Mesenchymal stem cell of adipose (primary cell): Measurements from ENCODE around the genes CLCA2, LMO4 and PKN2.

DNA sequence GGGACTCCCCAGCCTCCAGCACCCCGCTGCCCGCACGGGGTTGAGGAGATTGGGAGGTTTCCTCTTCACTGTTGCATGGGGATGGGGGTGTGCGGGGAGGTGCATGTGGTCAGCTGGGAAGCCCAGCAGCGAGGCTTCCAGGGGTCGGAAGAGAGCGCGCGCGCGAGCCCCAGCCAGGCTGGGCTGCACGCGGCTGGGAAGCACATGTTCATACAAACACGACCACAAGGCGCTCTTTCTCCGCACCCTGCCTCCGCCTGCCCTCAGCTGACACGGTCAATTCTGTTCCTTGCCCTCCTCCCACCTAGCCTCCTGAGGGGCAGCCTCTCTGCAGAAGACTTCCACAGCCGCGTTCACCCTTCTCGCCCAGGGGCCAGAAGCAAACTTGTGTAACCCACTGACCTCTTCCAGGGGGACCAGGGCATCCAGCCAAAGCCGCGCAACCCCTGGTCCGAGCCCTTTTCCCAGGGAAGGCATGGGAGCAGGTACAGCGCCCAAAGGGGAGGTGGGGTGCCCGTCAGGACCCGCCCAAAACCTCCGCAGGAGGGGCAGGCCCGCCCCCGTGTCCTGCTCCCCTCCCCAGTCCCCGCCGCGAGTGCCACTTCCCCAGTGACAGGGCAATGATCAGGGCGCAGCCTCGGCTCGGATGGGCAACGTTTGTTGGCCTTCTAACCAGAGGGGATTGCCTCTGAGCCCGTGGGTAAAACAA, 1.3 kb downstream of the COL24A1 start:
- CAGE, long polyA plus RNA: no peak

DNA sequence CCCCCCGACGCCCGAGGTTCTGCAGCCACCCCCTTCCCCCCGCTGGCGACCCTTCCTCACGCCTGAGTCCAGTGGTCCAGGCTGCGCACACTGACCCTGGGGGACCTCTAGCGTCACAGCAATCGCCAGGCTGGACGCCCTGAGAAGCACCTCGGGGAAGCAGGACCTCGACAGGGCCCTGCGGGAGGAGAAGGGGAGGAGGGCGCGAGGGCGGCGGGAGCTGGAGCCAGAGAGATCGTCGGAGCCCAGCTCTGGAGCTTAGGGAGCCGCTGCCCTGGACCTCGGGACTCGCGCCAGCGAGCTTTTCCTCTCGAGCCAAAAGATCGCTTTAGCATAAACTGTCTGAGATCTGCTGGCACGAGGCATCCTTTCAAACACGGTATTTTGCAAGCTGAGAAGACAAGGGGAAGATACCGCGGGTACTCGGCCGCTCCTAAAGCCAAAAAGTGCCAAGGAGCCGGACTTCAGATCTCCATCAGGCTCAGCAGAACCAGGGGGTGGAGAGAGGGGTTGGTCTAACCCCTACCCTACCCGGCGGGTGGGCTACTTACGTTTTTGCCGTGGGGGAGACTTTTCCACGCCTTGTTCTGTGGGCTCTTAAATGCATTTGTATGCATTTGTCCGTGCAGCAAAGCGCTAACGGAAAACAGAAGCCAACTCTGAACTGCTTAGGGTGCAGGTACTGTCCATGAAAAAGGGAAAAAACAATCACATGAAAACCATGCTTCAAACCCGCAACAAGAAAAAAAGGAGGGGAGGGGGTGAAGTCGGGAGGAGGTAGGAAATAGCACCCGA, 585 bp downstream of the COL24A1 start:
- CAGE, long polyA plus RNA: no peak

DNA sequence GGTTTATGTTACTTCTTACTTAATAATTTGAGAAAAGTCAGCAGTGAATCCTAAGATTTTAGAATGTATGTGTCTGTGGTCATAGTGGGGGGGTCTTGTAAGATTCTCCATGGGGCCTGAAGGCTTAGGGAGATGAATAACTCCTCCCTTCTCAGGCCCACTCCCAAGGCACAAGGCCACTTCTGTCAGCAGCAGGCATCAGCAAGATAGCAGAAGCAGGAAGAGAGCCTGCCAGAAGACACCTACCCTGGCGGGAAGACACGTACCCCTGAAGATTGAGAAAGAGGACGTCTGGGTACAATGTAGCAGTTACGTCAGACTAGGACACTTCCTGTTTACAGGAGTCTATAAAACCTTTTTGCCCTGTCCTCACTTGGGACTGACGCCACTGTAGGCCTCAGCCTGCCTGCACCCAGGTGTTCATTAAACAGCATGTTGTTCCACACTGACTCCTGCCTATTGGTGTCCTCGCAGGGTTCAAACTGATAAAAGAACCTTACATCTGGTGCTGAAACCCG, 56.8 kb downstream of the ODF2L start:
- CAGE, long polyA plus RNA: no peak

DNA sequence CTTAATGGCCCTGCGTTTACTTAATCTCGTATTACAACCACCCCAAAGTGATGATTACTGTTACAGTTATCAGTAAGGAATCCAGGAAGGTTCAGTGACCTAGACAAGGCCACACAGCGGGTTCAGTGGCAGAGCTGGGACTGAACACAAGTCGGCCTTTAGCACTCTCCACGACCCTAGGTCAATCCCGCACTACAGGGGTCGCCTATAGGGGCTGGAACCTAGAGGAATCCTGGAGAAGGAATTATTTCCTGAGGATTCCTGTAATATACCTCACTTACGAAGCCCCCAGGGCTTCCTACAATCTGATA, 821 bp downstream of the ODF2L start:
- CAGE, long polyA plus RNA: no peak

DNA sequence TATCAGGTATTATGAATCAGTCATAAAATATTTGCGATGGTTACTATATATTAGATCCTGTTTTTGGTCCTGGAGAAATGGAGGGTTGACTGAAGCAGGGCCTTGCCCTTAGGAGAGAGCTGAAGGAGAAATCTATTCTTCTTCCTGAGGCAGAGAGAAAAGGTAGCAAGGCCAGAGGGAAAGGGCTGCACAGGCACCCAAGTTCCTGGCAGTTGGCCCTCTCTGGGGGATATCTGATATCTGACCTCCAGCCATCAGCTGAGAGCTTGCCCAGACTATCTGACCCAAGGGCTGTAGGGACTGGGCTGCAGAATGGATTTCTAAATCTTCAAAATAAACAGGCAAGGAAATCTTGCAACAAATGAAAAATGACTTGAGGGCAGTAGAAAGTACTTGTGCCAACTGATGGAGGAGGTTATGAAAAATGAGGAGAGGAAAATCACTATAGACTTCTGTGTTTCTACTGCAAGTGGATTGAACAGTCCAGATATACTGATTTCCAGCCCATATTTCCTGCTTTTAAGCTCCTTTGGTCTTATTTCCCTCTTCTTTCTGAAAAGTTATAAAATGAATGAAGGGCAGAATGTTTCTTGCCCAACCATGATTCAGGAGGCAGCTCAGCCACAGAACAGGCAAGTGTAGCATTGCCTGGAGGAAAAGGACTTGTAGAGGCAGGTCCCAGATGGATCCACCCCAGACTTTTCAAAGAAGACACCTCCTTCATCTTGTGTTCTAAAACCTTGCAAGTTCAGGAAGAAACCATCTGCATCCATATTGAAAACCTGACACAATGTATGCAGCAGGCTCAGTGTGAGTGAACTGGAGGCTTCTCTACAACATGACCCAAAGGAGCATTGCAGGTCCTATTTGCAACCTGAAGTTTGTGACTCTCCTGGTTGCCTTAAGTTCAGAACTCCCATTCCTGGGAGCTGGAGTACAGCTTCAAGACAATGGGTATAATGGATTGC, at the start of gene CLCA2:
Gene CLCA2 (plus strand): TSS at position 762 of the 968 bp plus-strand sequence.
- CAGE, long polyA plus RNA: no peak

DNA sequence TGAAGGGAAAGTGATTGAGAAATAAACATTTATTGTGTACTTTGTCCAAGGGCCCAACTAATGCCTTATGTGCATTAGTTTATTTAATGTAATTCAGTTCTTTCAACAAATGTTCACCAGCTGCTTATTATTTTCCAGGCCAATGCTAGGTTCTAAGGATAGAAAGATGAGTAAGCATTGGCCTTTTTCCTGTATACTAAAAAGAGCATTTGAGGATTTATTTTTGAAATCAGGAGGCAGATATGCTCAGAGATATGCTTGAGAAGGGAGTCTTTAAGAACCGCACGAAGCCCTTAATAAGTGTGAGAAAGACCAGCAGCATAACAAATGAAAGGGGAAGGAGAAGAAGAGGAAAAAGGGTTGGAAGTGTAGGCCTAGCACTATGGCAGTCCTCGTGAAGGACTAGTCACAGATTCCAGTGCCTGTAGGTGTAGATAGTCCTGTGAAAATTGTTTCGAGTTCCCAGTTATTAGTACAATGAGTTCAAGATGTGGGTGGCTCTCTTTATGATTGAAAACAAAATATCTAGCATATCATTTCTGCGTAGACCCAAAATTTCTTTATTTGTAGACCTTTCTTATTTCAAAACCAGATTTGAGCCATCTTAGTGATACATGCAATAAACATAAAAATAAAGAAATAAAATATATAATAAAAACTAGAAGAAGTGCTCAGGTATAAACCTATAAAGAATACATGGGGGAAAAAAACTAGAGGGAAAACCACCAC, 32.2 kb downstream of the CLCA1 start:
- CAGE, long polyA plus RNA: no peak

GRCh38 chr1:86648123-86648749, 56.1 kb upstream of the SH3GLB1 start:
- CAGE, long polyA plus RNA: no peak

DNA sequence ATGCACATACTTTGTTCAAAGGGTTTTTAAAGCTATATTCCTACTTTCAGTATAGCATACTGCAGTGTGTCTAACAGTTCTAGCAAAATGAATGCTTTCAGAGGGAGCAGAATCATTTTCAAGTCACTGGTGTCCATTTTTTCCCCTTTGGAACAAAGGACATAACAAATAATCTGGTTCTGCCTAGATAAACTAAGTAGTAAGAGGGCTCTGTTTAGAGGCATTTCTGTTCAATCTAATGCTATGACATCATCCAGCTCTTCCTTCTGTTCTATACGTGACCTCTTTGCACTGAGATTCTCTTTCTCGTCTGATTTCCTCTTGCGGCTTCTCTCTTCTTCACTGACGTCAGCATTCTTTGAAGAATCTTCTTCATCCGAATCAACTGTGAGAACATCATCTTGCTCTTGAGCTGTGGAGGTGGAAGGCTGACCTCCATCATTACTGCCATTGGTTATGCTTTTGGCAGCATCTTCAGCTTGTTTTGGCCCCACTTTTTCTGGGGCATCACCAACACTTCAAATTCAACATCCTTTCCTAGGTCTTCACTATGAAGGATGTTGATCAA, 130.3 kb downstream of the HS2ST1 start:
- CAGE, long polyA plus RNA: no peak

- CAGE, long polyA plus RNA: no peak
Measured at GRCh38 chr1:87133946-87134468, 194.7 kb upstream of the LMO4 start.

GRCh38 chr1:87134469-87134904, 194.2 kb upstream of the LMO4 start:
- CAGE, long polyA plus RNA: no peak

DNA sequence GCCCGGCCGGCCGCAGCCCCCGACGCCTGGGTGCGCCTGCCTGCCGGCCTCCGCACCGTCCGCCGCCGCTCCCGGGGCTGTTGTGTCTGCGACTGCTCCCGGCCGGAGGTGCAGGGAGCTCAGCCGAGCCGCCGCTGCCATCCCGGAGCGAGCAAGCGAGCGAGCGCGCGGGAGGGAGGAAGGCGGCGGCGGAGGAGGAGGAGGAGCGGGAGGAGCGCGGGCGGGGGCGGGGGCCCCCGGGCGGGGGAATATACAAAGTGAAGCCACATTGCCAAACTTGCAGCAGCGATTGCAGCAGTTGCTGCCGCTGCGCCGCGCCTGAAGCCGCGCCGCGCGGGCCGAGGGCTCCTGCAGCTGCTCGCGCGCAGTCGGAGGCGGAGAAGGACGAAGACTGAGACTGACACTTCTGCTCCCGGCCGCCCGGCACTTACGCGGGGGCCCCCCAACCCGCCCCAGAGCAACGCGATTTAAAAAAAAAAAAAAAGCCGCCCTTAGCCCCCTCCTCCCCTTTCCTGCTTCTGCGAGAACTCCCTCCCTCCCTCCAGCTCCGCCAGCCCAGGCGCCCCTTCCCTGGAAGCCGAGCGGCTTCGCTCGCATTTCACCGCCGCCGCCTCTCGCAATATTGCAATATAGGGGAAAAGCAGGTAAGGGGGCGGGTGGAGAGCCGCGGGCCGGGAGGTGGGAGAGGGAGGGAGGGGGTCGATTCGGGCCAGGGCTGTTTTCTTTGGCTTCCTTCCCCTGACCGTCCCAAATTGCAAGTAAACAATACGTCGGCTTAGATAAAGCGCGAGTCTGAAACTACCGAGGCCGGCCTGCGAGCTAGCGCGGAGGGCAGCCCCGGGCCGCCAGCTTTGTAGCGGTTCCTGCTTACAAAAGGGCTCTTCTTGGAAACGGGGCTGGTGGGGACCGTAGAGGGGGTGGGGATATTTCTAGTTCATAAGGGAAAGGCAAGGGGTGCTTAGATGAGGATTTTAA, at the start of gene LMO4:
Gene LMO4 (plus strand): TSS at position 280 of the 975 bp plus-strand sequence.
- CAGE, long polyA plus RNA: start-site peak on the plus strand centred at position 277 of the sequence, 24 bp wide, 176 and 80 reads in 2 replicates

GRCh38 chr1:87334535-87335001, 5.9 kb downstream of the LMO4 start:
- CAGE, long polyA plus RNA: no peak

DNA sequence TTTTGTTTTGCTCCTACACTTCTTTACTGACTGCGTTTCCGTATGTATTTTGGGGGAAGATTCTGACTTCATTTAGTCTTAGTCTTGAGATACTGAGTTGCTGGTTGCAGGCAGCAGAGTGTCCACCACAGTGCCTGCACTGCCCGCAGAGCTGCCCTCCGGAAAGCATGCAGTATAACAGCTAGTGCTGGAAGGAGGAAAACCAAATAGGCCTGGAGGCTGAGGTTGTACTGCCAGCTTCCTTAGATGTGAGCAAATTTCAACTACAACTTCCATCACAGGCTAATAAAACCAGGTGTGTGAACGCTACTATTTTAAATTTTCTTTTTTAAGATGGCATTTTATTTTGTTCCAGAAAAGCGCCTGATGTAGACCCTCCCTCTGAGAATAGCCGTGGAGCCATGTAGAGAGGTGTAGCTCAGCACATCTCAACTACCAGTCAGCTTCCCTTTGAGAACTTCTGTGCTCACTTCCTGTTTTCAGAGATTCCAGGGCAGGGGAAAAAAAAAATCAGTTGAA, 17.5 kb downstream of the LMO4 start:
- CAGE, long polyA plus RNA: no peak

- CAGE, long polyA plus RNA: no peak
Measured at GRCh38 chr1:88647090-88647653, 36.9 kb upstream of the PKN2 start.

DNA sequence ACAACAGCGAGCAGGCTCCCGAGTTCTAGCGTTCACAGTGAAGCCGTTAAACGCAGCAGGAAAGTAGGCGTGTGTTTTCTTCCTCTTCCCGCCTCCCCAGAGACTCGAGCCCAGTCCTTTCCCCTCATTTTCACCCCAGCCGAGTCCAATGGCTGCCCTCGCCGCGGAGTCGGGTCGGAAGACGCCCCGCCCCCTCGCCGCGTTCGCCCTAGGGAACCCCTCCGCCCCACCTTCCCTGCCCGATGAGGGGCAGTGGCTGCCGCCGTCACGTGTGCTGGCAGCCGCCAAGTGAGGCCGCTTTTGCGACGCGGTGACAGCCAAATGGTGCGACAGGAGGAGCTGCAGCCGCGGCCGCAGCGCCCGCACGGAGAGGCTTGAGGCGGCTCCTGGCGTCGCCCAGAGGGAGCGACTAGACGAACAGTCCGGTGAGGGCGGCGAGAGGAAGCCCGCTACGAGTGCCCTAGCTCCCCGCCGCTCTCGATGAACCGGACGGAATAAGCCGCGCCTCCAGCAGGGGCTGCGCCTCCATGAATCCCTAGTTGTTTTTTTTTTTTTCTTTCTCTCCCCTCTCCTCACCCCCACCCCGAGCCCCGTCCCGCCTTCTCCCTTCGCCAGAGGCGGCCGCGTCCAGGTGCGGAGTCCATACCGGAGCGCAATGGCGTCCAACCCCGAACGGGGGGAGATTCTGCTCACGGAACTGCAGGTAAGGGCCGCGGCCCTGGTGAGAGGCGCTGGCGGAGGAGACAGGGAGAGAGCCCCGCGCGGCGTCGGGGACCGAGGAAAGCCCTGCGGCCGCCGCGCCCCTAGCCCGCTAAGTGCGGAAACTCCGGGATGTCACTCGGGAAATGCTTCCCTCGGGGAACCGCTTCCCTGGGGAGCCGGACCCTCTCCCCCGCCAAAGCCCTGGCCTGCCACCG, at the start of gene PKN2:
Gene PKN2 (plus strand): TSS at position 348 of the 917 bp plus-strand sequence.
- CAGE, long polyA plus RNA: no peak

DNA sequence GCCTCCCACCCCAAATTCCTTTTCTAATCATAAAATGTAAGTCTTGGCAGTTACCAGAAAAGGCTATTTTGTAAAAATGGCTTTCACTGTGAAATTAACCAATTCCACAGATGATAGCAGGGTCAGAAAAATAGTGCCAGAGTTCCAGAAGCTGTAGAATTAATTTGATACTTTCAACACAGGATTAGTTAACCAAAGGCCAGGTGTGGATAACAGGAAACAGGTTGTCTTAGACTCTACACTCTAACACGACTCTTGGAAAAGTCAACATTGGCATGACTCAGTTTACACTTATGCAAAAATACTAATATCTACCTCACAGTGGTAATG, 1.0 kb downstream of the GTF2B start:
- CAGE, long polyA plus RNA: no peak

DNA sequence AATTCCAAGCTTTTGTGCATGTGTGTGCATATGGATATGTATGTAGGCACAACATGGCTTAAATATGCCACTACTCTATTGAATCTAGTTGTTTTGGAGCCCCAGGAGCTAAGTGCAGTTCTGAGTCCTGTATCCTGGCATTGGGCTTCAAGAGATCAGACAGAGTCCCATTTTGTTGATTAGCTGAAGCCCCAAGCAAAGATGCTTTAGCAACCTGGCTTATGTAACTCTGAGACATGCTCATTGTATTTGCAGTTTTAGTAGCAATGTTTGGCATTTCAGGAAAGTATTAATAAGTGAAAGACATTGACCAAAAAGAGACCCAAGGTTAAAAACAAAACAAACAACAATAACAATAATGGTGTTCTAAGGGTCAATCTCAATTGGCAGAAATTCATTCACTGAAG, 18.4 kb upstream of the GTF2B start:
- CAGE, long polyA plus RNA: no peak

- CAGE, long polyA plus RNA: no peak
Measured at GRCh38 chr1:88985178-88985625, 7.2 kb downstream of the KYAT3 start.

DNA sequence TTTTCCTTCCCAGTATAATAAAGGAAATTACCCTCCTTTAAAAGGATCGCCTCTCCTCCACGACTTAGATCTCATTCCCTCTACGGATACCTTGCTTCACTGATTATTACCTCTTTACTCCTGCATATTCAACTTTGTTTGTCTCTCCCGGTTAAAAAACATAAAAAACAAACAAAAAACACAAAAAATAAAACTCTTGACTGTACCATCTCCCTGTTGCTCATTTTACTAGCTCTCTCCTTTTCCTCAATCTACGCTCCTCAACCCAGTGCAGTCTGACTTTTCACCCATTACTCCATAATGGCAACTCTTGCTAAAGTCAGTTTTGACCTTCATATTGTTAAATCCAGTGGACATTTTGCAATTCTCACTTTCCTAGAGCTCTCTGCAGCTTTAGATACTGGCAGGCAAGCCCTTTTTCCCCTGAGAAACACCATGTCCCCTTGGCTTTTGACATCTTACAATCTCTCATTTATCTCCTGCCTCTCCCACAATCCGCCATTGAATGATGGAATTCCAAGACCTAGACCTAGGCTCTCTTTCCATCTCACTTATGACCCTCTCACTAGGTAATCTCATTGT, 2.2 kb downstream of the KYAT3 start:
- CAGE, long polyA plus RNA: no peak

DNA sequence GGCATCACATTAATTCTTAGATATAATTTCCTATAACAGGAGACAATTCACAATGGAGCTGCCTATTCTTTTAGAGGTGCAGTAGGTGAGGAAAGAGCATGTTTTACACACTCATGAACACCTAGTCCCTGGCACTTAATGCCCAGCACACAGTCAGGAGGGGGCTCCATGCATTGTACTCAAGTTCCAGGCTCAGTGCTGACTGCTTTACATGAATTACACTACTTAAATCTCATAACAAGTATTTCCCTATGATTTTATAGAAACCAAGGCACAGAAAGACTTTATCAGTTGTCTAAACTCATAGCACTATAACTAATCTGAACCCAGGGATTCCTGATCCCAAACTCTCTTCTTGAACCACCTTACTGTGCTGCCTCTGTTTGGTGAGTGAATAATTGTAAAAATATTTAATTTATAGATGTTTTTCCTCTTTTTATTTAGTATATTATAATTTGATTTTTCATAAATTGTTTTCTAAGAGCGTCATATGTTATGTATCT, 457 bp upstream of the GBP3 start:
- CAGE, long polyA plus RNA: no peak